Subcutaneous preadipocyte (primary cell): ENCODE measurements around a stretch of chr11.

DNA sequence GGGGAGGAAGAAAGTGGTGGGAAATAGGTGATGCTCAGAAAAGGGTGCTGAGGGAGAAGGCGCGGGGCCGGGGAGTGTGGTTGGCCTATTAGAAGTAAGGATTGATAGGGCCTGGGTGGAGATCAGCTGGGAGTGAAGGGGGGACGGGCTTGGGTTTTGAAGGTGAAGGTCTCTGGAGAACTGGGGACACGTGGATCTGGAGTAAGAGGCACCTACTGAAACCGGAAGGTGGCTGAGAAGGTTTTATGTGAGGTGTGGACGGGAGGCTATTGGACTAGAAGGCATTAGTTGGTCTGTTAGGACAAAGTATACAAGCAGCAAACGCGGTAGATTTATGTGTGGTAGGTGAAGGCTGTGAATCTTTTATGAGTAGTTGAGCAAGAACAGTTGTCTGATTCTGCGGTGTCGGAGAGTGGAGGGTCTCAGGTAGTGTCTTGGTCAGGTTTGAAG is 772 bp downstream of the FAR1 start:
- CAGE, long polyA plus RNA: no peak

DNA sequence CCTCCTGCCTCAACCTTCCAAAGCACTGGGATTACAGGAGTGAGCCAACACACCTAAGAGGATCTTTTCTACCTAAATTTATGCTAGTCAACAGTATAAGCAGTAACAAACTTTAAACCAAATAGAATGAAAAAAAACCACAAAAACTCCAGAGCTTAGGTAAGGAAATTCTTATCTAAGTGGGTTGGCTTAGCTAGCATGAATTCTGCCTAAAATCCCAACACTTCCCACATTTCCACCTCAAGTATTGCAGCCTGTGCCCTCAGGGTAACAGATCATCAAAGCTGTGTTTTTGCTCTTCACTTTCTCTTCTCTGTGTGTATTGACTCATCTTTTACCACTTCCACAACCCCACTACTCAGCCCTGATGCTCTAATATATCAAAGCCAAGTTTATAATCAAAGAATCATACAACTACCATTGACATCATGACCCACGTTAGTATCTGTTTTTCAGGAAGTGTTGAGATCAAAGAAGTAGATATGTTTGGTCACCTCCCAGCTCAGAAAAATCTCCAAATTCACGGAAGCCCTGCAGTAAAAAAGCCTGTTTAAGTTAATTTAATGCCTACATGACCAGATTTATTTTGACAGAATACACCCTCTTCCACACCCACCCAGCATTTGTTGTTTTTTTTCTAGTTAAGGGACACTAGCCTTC is 93.5 kb upstream of the SPON1 start:
- CAGE, long polyA plus RNA: no peak

GRCh38 chr11:13923772-13924578 is 38.5 kb upstream of the SPON1 start:
- CAGE, long polyA plus RNA: no peak

GRCh38 chr11:14904501-14905183 is 12.6 kb upstream of the CYP2R1 start:
- CAGE, long polyA plus RNA: no peak

GRCh38 chr11:15376000-15376424 is 261.3 kb downstream of the INSC start:
- CAGE, long polyA plus RNA: no peak

- CAGE, long polyA plus RNA: no peak
Observed at GRCh38 chr11:15727199-15727459, 612.4 kb downstream of the INSC start.

- CAGE, long polyA plus RNA: no peak
Observed at GRCh38 chr11:15768093-15768655, 588.2 kb downstream of the SOX6 start.

DNA sequence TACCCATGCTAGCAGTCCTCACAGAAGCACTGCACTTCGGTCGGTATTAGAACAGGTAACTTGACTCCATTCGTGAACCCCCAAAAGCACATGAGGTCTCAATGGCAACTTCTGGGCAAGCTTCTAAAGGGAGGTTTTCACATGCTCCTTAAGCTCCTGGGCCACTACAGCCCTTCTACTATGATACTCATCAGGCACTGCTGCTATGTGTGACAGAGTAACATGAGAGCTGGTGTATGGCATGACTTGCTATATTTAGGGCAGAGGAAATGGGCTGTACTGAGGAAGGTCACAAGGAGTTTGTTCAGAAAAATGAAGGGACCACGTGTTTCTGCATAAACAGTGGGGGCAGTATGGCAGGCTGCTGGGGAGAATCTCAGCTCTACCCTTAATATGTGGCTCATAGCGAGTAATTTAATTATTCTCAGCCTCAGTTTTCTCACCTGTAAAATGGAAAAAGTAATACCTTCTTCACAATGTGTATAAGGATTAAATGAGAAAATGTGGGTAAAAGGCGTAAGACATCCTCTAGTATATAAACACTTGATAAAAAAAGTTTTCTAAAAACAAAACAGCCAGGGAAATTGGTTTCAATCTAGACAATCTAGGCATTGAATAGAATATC is 343.9 kb downstream of the SOX6 start:
- CAGE, long polyA plus RNA: no peak

GRCh38 chr11:16612508-16613377 is 125.7 kb upstream of the C11orf58 start:
- CAGE, long polyA plus RNA: no peak

DNA sequence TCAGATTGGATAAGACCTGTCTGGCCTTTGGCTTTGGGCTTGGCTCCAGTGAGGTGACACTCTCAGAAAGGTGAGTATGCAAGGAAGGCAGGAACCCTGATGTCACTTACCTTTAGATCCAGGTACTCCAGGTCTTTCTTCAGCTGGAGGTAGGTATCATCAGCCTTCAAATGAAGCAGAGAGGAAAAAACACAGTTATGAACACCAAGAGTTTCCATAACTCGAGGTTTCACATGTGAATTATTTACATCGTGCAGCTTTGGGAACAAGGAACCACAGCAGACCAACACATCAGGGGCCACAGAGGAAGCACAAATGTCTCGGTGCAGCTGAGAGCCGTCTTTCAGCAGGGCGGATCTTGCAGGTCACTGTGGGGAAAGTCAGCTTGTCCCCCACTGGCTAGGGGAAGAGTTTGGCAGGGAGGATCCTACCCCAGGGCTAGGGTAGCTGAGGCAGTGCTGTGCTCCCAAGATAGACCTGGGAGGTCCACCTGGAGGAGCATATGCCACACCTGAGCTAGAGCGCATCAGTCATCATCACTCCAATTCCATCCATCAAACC is 74.6 kb downstream of the C11orf58 start:
- CAGE, long polyA plus RNA: no peak

- CAGE, long polyA plus RNA: no peak
Observed at GRCh38 chr11:16922240-16922503, 92.0 kb downstream of the PLEKHA7 start.

DNA sequence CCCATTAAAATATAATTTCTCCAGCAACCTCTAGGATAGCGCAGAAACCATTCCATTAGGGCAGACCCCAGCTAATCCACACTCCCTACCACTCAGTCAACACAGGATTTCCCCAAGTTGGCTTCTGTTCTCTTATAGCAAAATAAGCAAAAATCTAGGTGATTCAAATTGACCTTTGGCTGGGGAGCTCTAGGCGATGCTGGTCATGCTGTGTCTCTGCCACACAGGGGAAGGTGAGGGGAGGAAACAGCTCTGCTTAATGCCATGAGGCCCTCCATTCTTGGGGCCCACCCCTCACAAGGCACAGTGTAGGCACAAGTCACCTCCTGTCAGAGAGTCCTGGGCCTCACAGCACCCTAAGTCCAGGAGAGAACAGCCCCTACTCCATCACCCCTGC is 47.0 kb downstream of the PLEKHA7 start:
- CAGE, long polyA plus RNA: no peak

DNA sequence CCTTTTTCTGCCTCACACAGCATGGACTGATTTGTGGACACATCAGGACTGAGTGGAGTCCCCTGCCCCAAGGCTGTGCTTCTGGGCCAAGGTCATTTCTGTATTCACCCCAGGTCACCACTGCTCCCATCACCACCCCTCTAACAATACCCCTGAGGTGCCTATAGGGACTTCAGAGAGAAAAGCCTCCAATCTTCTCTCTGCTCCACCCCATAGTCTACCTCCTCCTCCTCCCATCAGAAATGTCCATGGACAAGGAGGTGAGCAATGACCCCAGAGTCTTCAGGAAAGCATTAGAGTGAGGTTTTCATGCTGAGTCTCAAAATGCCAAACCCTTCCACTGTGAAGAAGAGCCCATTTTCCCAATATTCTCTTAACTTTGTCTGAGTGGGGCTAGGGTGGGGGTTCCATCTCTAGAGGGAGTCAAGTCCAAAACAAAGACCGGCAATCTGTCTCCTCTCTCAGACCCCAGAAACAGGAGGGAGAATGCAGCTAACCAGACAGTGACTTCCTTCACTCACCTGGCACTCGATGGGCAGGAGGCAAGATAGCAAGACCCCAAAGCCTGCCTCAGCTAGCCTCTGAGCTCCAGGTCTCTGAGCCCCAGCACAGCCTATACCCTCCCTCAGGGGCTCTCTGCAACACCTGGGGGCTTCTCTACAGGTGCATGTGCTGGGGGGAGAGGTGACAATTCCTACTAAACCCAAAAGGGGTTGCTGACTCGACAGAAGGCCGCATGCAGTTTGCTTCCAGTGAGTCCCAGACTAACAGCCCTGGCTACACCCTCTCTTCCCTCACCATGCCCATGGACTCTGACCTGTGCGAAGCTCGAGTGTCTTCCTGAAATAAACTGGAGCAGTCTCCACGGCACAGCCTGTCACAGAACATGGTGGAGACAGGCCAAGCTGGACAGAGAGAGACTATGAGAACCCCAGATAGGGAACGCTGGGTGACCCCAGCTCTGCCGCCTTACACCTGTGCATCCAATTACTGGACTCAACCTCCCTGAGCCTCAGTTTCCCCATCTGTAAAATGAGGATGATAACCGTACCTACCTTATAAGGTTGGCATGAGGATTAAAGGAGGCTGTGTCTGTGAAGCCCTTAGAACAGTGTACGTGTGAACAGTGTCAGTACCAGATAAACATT is 16.8 kb downstream of the PLEKHA7 start:
- CAGE, long polyA plus RNA: no peak

DNA sequence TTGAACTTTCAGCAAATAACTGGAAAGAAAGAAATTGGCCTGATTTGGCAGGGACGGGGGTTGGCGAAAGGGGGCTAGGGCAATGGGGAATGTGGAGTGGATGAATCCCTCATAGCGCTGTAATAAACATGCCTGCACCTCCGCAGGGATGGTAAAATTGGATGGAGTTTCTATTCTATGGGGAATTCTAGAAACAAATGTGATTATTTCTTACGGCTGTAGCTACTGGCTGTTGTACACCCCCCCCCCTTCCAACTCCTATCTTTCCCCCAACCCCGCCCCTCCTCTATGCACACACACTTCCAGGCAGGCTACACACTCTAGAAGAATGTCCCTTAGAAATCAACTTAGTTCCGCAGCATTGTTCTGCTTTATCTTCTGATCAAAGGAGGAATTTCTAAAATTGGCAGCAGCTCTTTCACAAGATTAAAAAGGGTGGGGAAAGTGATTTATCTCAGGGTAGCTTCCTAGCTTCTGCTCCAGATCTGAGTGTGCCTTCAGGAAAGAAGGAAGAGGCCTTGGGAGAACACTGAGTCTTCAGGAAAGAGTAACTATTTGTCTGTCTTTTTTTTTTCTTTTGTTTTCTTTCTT is 1.3 kb upstream of the PIK3C2A start:
- CAGE, long polyA plus RNA: no peak

- CAGE, long polyA plus RNA: no peak
Observed at GRCh38 chr11:17268682-17269440, 7.7 kb upstream of the NUCB2 start.

GRCh38 chr11:17277170-17277978 is 835 bp downstream of the NUCB2 start:
- CAGE, long polyA plus RNA: no peak

DNA sequence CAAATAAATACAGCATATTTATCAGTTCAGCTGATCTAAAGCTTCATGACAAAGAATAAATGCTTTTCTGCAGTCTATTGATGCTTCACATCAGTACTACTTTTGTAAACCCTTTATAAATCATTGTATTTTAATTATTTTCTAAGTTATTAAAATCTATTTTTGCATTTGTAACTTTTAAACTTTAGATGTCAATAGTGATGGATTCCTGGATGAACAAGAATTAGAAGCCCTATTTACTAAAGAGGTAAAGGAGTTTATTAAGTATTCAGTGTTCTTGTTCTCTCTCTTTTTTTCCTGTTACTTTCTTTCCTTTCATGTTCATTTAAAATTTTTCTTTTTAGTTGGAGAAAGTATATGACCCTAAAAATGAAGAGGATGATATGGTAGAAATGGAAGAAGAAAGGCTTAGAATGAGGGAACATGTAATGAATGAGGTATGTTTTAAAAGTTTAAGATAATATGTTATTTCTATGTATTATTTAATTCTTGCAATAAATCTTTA is 35.2 kb downstream of the NUCB2 start:
- CAGE, long polyA plus RNA: no peak

DNA sequence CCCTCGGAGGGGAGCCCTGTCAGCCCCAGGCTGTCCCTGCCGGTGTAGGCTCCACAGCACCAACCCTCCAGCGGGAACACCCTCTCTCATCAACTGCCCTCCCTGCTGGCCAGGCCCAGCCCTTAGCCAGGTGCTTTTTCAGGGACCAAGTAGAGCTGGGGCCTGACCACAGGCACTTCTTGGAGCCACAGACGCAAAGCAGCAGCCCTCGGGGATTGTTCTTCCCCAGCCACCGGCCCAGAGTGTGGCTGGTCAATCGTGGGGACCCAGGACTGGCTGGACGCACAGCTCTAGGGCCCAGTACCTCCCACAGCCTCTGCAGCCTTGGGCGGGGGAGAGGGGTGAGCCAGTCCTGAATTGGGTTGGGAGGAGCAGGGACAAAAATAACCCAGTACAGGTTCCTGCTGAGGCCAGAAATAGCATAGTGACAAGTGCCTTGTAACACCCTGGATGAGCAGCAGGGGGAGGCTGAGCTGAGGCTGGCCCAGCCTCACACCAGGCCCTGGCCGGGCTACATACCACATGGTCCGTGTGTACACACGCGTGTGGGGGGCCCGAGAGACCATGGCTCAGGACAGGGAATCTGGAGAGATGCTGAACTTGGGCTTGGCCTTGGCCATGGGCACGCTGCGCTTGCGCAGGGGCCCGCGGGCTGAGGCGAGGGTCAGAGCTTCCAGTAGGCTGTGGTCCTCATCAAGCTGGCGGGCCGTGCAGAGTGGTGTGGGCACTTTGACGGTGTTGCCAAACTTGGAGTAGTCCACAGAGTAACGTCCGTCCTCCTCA is 1.9 kb downstream of the KCNJ11 start:
- CAGE, long polyA plus RNA: no peak

DNA sequence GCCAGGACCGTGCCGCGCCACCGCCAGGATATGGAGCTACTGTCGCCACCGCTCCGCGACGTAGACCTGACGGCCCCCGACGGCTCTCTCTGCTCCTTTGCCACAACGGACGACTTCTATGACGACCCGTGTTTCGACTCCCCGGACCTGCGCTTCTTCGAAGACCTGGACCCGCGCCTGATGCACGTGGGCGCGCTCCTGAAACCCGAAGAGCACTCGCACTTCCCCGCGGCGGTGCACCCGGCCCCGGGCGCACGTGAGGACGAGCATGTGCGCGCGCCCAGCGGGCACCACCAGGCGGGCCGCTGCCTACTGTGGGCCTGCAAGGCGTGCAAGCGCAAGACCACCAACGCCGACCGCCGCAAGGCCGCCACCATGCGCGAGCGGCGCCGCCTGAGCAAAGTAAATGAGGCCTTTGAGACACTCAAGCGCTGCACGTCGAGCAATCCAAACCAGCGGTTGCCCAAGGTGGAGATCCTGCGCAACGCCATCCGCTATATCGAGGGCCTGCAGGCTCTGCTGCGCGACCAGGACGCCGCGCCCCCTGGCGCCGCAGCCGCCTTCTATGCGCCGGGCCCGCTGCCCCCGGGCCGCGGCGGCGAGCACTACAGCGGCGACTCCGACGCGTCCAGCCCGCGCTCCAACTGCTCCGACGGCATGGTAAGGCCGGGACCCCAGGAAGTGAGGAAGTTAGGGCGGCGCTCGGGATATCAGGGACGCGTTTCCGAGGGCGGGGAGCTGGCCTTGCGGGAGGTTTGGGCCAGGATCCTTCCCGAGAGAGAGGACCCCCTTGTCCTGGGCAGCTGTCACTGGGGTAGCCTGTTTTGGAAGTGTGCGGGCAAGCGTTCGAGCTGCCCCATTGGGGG is 615 bp downstream of the MYOD1 start:
- CAGE, long polyA plus RNA: no peak

- CAGE, long polyA plus RNA: no peak
Observed at GRCh38 chr11:17939356-17940208, 73.3 kb downstream of the SERGEF start.